ENCODE measurements around a stretch of chr1.

- PRO-cap, 2 experiments, result no peak in any of the 2 experiments
These were observed 80.0 kb upstream of the IGSF21 start for GRCh38 chr1:18027621-18027939.

GRCh38 chr1:18041036-18041493, 66.5 kb upstream of the IGSF21 start:
- PRO-cap, 2 experiments, result no peak in any of the 2 experiments

DNA sequence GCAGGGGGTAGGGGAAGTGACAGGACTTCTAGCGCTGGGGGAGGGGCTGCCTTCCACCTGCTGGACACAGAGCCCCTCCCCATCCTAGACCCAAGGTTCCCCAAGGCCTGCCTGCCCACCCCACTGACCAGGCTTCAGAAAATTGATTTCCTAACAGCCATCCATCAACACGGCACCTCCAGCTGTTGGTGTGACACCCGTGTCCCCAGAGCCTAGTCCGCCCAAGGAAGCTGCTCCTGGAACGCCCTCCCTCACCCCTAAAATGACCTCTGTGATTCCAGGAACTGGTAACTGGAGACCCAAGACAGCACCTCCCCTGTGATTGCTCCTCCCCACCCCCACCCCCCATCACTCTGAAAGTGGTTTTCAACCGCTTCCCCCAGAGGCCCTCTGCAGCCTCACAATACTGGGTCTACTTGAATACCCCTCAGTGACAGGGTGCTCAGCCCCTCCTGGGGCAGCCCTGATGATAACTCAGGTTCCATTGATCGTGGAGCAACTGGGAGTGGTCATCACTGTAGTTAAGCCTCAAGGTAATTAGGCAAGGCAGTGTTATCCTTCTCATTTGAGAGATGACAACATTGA, 52.1 kb downstream of the TAS1R2 start:
- PRO-cap, 2 experiments, result no peak in any of the 2 experiments

DNA sequence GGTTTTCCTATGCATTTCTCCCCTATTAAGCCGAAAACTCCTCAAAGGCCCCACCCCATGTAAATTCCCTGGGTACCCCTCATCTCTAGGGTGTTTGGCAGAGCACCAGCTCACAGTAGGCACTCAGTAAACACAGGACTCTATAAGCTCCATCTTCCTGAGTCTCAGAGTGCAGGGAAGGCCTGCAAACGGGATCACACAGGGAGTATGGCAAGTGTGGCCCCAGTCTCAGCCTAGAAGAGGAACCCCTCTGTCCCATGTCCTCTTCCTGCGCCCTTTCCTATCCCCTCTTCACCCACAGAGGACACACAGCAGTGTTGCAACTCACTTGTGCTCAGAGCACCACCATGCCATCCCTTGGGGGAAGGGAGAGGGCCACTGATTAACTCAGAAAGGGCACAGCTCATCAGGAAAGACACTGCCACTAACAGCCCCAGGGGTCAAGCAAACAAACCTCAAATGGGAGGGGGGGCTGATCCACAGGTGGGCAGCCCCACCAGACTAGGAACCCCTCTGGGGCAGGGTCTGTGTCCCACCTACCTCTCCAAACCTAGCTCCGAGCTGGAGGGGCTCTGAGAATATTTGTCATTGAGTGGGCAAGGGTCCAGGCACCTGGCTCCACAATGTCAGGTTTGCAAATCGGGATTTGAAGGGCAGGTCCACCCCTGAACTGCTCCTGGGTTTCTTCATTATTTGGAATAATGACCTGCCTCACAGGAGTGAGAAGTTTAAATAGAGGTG, 1.2 kb downstream of the ALDH4A1 start:
- PRO-cap, 2 experiments, result no peak in any of the 2 experiments

DNA sequence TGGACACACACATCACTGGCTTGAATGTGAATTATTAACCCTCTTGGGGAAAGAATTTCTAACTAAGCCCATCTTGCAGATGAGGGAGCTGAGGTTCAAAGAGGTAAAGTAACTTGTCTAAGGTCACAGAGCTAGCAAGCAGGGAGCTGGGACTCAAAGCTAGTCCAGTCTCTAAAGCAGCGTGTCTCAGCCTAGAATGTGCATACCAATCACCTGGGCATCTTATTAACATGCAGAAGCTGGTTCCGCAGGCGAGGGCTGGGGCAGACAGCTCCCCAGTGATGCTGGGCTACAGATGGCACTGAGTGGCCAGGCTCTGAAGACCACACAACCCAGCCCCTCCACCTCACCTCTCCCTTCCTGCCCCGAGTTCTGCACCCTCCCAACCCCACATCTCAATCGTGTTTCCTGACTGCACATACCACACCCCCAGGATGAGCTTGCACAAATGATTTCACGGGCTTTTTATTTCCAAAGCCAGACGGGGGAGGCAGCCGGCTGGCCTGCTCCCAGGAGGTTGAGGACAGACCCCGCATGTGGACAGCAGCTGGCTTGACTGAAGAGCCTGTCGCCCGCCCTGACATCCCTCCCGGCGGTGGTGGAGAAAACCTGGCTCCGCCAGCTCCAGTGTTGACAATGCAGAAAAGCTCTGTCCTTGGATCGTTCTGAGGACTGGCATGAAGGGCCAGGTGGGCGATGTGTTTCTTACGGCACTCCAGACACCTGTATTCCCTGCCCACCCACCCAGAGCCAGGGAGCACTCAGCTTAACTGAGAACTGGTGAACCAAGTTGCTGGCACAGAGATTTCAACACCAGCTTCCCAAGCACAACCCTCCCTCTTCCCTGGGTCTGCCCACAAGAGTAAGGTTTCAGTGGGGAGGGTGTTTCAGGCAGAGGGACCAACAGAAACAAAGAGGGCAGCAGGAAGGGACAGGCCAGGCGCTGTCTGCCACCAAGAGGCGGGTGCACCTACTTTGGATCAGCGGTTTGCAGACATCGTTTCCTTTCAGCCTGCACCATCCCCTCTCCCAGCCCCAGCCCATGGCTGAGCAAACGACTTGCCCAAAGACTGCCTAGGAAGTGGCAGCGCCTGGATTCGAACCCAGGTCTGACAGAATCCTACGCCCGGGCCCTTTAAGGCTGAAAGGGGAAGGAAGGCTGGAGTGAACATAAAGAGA, 21.6 kb upstream of the ALDH4A1 start:
- PRO-cap, 2 experiments, result no peak in any of the 2 experiments

DNA sequence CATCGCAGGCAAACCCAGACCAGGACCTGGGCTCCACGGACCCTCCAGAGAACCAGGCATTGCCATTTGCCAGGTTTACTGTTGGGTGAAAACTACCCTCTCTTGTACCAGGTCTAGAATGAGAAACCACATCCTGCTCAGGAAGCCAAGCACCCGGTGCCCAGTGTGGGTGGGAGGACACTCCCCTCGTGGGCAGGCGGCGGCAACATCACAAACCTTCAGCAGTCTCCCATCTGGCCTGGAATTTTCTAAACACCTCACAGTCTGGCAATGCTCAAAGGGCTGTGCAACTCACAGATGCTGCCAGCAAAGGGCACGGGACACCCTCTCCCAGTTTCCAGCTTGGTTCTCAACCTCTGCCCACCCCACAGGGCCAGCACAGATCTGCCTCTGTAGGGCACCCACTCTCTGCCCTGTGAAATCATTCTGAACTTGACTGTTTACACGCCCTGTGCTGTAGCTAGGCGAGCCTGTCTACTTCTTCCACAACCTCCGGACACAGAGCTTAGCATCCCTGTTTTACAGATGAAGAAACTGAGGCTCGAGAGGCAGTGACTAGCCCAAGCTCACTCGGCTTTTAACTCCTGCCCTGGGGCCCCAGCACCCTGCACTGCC, 7.9 kb downstream of the IFFO2 start:
- PRO-cap, 2 experiments, result no peak in any of the 2 experiments

GRCh38 chr1:19081942-19082639, 125.6 kb upstream of the IFFO2 start:
- PRO-cap, 2 experiments, result no peak in any of the 2 experiments

GRCh38 chr1:19087414-19088179, 122.5 kb downstream of the UBR4 start:
- PRO-cap, 2 experiments, result no peak in any of the 2 experiments

GRCh38 chr1:19096395-19096836, 113.7 kb downstream of the UBR4 start:
- PRO-cap, 2 experiments, result no peak in any of the 2 experiments

- PRO-cap, 2 experiments, result no peak in any of the 2 experiments
These were observed 109.8 kb downstream of the UBR4 start for GRCh38 chr1:19100239-19100753.

DNA sequence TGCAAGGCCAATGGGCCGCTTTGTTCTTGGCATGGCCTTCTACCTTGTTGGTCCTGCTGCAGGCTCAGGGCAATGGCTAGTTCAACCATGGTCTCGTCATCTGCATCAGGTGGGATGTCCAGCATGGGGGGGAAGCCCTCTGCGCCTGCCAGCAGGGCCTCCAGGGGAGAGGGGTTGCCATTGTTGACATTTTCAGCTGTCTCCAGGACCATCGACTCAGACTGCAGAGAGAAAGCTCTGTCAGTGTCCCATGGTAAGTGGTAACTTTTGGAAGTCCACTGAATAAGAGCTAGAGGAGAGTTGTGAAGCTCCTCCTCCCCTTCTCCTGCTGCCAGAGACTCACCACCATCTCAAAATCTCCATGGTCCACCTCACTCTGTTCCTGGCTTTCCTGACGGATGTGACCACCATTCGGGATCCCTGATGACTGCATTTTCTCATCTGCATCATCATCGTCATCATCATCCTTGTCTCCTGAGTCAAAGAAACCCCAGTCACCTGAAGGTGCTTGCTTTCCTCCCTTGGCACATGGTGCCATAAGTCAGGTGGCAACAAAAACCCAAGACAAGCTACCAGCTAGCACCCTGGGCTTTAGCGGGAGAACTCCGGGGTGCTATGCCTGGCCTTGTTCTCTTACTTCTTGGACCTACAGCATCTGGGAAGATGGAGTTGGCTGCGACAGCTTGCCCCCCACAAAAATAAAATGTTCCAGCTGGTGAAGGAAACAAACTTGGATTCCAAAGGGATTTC, 68.6 kb downstream of the UBR4 start:
- PRO-cap, 2 experiments, result no peak in any of the 2 experiments

DNA sequence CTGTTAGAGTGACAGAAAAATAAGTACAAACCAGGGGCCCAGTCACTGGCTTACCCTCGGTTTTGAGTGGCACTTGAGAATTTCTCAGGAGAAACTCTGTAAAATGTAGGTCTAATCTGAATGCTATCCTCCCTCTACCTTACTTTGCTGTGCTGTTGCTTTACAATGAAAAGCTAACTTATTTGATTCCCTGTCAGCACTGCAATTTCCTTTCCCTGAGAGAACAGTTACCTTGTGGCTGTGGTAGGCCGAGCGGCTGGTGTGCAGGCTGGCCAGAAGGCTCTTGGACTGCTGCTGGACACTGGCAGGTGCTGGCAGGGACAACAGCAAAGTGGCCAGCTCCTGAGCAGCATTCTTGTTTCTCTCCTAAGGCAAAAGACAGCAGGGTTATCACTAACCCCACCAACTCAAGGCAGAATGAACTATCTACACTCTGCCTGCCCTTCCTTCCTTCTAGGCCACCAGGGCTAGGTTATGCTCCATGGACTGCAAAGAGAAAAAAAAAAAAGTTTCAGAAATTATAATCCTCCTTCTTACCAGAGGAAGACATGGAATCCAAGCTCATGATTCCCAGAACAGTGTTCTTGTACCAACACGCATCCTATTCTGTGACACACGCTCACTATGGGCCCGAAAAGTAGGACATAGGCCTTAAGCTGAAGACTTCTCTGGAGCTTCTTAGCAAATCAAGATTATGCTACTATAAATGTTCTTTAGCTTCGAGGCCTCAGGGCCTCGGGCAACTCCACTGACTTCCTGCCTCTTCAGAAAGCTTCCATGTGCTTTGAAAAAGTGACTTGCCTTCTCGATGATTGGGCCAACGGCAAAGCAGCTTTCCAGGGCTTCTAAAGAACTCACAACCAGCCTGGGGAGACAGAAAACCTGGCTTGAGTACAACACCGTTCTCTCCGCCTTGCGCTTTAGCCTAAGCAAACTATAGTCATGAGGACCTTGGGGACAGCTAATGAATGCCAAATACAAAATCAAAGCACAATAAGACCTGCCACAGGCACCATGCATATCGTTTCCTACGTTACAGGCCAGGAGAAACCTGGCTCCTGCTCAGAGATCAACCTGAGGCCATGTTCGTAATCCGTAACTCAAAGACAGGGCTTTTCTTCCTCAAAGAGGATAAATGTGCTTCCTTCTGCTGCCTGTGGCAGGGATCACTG, 61.9 kb downstream of the UBR4 start:
- PRO-cap, 2 experiments, result no peak in any of the 2 experiments

DNA sequence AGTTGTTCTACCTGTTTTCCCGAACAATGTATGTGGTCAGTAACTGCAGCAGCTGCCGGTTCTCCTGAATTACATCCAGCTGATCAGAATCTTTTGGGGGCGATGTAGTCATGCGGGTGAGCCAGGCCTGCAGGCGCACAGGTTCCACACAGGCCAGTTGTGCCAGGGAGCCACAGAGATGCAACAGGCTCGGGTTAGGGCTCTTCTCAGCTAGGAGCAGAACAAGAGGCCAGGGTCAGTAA, 45.4 kb downstream of the UBR4 start:
- PRO-cap, 2 experiments, result no peak in any of the 2 experiments

DNA sequence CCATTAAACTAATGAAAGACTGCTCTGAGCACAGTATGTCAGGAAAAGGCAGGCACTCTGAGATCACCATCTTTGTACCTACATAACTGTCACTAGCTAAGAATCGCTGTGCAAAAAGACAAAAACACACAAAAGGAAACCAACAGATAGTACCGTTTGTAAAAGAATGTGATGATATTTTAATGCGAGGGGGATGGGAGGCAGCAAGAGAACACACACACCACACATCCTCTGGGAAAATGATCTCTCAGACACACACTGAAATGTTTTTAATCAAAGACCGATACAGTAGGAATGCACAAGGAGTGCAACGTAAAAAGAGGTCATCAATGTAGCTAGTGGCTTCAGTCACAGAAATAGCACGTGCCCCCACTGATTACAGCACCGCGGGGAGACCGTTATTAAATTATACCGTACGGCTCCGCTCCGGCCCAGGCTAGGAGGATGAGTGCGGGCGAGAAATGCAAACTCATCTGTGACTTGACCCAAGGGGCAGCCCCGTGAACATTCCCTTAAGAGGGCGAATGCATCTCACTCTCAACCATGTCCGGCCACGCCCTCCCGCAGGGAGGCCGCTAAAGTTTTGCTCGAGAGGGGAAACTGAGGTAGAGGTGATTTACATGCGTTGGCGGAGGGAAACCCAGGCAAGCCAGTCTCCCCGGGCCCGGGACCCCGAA, 655 bp downstream of the UBR4 start:
- PRO-cap, 2 experiments, result no peak in any of the 2 experiments

GRCh38 chr1:19240327-19240711, 11.0 kb downstream of the EMC1 start:
- PRO-cap, 2 experiments, result no peak in any of the 2 experiments

- PRO-cap, 2 experiments, result no peak in any of the 2 experiments
These were observed 27.0 kb downstream of the SLC66A1 start for GRCh38 chr1:19338869-19339725.

GRCh38 chr1:19344338-19344908, 32.3 kb downstream of the SLC66A1 start:
- PRO-cap, 2 experiments, result no peak in any of the 2 experiments

DNA sequence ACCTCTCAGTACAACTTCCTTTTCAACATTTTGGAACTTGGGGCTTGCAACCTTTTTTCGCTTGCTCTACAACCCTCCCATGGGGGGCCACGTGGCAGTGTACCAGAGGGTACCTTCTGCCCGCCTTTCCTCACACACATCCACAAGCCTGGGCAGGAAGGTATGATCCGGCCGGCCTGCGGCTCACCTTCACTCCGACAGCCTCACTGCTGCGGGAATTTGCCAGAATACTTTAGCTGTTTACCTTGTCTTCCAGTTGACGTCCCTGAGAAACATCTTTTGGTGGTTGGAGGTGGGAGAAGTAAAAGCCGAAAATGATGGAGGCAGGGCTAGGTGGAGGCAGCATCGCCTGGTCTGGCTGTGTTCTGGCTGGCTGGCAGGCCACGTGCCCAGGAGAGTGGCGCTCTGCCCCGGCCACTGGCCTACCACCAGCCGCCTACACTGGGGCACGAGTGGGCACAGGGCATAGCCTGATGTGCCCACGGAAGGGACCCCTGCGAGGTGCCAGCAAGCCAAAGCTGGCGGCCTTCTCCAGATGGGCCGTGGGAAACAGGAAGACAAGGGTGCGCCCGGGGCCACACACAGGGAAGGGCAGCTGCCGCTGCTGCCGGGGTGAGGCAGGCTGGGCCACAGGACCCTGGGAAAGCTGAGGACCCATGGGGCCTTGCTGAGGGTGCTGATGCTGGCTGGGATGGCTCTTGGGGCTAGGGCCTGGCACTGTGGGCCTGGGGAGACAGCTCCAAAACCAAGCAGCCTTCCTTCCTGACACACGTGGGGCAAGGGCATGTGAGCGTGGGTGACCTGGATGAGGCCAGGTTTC, 40.6 kb downstream of the SLC66A1 start:
- PRO-cap, 2 experiments, result no peak in any of the 2 experiments

DNA sequence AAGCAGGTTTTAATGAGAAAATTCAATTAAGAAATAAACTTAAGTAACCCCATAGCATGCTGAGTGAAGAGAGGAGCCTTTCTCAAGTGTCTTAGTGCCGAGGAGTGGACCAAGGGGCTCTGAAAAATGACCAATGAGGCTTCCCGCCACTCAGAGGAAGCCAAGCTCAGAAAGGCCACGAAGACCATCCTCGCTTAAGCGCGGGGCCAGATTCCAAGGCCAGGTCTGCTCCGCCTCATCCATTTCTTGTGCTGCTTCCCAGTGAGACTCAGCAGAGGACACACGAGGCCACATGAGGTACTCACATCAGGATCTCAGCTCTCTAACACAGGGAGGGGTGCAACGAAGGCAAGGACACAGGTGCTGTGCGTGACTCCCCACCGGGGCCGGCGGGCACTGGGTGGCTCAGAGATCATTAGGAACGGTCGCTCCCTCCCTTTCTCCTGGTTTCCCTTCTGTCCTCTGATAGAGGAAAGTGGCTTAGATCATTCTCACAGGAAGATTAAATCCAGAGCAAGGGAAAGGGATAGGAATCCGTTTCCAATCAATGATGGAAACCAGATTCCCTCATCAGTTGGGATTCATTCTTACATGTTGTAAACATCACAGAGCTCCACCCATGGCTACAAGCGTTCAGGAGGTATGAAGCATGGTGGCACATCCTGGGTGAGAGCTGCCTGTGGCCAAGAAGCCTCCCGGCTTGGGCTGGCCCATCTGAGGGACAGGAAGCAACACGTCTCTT, 46.7 kb downstream of the CAPZB start:
- PRO-cap, 2 experiments, result no peak in any of the 2 experiments

GRCh38 chr1:19468238-19468921, 17.0 kb downstream of the CAPZB start:
- PRO-cap, 2 experiments, result no peak in any of the 2 experiments